NCI-H460 (cell line): ENCODE results near the gene H1-8.

RAMPAGE:
- cytosol, long total RNA, result no peak
- long total RNA, result no peak
- nucleus, long total RNA, result no peak
Measured at GRCh38 chr3:129106084-129107094, 15.2 kb downstream of the RAB43 start.

DNA sequence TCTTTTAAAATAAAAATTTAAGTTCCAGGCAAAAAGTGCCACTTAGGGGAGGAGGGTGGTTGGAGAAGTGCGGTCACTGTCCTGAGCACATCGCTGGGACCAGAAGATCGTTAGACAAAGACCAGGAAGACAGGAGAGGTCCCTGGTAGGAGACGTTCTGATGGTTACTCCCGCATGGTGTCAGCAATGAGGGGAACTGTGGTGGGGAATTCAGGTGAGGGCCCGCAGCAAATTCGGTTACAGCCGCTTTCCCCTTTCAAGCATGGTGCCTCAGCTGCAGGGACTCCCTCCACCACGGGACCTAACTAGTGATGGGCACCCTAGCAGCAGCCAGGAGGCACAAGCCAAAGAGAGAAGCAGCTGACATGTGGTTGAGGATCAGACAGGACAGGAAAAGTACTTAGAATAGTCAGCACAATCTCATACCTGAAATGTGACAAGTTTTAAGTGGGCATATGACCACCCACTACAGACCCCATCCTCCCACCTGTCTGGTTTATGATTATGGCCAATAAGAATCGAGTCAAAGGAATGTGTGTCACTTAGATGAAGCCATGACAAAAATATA is 1.1 kb upstream of the ISY1 start:
RAMPAGE:
- cytosol, long total RNA, result no peak
- long total RNA, result no peak
- nucleus, long total RNA, result no peak

DNA sequence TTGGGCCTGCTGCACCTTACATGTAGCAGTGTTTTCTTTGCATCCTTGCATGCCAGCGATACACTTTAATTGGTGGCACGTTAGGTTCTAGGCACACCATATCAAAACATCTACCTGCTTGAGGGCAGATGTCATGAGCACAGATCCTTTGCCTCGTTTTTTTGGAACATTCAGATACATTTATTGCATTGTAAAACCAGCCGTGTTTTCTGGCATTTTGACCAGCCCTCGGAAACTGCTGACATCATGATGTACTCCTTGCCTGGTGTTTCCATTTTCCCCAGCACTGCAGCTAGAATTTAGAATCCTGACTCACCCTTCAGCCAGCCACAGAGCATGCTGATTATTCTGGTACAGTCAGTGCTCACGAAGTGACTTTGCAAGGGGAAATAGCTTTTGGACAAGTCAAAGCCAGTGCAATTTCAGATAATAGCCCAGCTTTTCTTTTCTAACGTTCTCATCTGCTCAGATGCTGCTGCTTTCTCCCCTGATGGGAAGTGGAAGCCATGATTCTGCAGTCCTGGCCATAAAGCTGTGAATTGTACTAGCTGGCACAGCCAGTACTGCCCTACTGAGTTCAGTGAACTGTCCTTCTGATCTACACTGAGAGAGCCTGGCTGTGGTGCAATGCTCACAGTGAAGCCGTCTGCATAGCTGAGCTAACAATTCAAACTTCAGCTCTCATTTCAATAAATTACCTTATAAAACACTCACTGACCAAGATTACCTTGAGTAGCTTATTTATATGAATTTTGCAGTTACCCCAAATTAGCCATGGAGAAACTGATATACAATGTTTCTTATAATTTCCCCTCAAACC is 12.1 kb upstream of the CNBP start:
RAMPAGE:
- cytosol, long total RNA, result no peak
- long total RNA, result no peak
- nucleus, long total RNA, result no peak

DNA sequence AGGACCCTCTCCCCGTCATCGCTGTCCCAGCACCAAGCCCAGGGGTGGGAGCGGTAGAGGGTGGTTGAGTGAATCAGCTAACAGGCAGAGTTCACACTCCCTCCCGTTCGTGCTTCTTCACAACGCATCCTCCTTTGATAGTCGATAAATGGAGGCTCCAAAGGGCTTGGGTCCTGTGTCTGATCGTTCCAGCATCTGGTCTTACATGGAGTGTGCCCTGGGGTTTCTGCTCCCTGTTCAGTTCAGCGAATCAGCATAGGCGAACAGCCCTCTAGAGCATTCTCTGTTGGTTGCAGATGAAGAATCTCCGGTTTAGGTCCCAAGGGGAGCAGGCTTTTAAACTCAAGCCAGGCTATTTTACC is 785 bp upstream of the HMCES start:
RAMPAGE:
- cytosol, long total RNA, result no peak
- long total RNA, result no peak
- nucleus, long total RNA, result no peak

DNA sequence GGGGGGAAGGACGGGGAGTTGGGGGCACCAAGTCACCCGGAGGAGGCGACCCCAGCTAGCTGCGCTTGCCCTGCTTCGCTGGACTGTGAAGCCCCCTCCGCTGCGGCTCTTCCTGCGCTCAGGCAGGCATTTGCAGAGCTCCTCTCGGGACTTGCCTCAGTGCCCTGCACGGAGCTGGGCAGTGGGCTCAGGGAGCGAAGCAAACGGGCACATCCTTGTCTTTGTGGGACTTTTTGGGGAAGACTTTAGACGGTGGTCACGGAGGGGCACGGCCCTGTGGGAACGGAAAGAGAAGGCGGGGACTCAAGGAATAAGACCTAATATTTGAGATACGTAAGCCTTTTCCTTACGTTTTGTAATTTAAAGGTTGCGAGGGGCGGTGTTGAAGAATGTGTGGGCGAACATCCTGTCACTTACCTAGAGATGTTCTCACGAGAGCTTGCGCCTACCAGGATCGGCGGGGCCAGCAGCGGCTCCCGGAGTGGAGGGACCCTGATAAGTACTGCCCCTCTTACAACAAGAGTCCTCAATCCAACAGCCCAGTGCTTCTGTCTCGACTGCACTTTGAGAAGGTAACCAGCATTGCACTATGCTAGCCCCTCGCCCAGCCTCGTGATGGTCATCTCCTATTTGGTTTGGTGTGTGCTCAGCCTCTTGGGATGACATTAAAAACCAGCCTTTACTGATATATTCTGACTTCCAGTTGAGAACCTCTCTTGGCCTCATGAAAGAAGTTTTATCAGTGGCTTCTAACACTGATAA is 855 bp downstream of the HMCES start:
RAMPAGE:
- cytosol, long total RNA, result no peak
- long total RNA, result no peak
- nucleus, long total RNA, result no peak

RAMPAGE:
- cytosol, long total RNA, result no peak
- long total RNA, result no peak
- nucleus, long total RNA, result no peak
Measured at GRCh38 chr3:129310099-129310535, 6.0 kb downstream of the H1-10 start.

GRCh38 chr3:129313305-129314582 is 2.3 kb downstream of the H1-10 start:
RAMPAGE:
- cytosol, long total RNA, result no peak
- long total RNA, result no peak
- nucleus, long total RNA, result no peak

DNA sequence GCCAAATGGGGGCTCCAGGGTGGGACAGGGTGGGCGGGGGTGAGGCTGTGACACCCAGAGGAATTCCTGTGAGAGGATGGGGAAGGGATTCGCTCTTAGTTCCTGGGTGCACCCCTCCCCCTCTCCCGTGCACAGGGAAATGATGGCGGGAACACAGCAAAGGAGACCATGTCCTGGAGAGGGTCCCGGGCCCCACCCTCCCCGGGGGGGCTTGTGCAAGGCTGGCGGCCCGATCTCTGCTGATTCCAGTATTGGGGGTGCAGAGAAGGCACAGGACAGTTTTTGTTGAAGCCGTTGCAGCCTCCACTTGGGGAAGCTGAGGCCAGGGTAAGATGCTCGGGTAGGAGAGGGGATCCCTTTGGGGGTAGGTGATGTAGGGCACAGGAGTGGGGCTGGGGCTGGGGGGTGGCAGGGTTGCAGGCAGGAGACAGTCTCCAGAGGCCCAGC is 956 bp upstream of the H1-10 start:
RAMPAGE:
- cytosol, long total RNA, result no peak
- long total RNA, result no peak
- nucleus, long total RNA, result no peak

RAMPAGE:
- cytosol, long total RNA, result no peak
- long total RNA, result no peak
- nucleus, long total RNA, result no peak
Measured at GRCh38 chr3:129507326-129507897, 21.0 kb upstream of the RHO start.

GRCh38 chr3:129525268-129525859 is 3.1 kb upstream of the RHO start:
RAMPAGE:
- cytosol, long total RNA, result no peak
- long total RNA, result no peak
- nucleus, long total RNA, result no peak

DNA sequence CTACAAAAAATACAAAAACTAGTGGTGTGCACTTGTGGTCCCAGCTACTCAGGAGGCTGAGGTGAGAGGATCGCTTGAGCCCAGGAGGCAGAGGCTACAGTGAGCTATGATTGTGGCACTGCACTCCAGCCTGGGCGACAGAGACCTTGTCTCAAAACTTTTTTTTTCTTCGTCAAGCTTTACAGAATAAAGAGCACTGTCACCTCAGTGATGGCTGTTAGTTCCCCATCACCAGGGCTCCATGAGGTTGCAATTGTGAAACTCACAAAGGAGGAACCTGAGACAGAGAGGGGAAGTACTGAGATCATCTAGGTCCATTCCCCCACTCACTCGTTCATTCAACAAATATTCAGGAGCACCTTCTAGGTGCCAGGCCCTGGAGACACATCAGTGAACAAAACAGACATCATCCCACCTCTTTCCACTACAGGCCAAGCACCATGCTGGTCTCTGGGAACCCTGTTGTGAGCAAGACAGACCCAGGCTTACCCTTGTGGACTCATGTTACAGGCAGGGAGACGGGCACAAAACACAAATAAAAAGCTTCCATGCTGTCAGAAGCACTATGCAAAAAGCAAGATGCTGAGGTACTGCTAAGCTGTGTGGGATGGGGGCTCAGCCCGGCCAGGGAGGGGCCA is 2.3 kb upstream of the RHO start:
RAMPAGE:
- cytosol, long total RNA, result no peak
- long total RNA, result no peak
- nucleus, long total RNA, result no peak

DNA sequence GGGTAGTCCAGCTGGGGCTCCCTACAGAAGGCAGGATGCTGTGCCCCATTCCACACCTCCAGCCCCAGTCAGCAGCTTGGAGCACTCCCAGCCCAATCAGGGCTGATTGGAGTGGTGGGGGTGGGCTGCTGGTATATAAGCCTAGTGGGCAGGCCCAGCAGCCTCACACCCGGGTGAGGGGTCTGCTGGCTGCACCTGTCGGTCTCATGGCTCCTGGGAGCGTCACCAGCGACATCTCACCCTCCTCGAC is at the start of gene H1-8:
Gene H1-8 (plus strand): TSS at position 163 of the 250 bp plus-strand sequence.
RAMPAGE:
- cytosol, long total RNA, result no peak
- long total RNA, result no peak
- nucleus, long total RNA, result no peak

DNA sequence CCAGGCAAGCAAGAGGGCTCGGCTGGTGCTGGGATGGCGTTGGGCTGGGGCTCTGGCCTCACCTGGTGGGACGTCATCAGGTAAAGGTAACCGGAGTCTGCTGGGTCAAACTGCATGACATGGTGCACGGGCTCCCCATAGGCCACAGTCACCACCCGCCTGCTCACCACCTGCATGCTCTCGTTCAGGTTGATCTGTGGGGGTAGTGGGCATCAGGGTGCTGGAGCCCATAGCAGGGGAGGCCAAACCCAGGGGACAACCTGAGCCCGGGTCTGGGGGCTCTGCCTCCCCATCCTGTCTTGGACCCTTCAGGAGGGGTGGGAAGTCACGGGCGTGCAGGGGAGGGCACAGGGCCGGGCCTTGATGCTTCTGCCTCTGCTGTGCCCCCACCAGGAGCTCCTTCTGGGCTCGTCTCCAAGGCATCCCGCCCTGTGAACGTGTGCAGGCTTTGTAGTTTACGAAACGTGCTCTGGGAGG is 19.9 kb downstream of the PLXND1 start:
RAMPAGE:
- cytosol, long total RNA, result no peak
- long total RNA, result no peak
- nucleus, long total RNA, result no peak

GRCh38 chr3:129593485-129594297 is 12.8 kb downstream of the PLXND1 start:
RAMPAGE:
- cytosol, long total RNA, result no peak
- long total RNA, result no peak
- nucleus, long total RNA, result no peak

DNA sequence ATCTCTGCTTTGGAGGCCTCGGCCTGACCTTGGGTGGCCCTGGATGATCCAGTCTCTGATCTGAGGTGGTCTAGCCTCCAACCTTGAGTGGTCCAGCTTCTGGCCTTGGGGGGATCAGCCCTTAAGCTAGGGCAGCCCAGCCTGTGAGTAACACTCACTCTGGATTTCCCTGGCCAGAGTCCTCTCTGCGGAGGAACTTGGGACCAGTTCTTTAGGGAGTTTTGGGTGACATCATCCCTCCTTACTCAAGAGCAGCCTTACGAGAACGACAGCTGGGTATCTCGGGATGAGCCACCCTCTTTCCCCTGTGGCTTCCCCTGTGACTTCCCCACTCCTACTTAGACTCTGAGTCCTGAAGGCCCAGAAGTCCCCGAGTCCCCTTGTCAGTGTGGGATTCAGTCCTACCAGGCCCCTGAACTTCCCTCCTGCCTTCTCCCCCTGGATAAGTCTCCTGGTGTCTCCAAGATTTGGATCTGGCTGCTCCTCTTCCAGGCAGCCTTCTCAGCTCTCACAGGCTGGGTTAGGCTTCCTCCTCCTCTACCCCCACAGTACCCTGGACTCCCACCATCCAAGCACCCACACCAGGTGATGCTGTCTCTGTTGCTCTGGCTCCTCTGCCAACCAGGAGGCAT is 10.3 kb upstream of the PLXND1 start:
RAMPAGE:
- cytosol, long total RNA, result no peak
- long total RNA, result no peak
- nucleus, long total RNA, result no peak

DNA sequence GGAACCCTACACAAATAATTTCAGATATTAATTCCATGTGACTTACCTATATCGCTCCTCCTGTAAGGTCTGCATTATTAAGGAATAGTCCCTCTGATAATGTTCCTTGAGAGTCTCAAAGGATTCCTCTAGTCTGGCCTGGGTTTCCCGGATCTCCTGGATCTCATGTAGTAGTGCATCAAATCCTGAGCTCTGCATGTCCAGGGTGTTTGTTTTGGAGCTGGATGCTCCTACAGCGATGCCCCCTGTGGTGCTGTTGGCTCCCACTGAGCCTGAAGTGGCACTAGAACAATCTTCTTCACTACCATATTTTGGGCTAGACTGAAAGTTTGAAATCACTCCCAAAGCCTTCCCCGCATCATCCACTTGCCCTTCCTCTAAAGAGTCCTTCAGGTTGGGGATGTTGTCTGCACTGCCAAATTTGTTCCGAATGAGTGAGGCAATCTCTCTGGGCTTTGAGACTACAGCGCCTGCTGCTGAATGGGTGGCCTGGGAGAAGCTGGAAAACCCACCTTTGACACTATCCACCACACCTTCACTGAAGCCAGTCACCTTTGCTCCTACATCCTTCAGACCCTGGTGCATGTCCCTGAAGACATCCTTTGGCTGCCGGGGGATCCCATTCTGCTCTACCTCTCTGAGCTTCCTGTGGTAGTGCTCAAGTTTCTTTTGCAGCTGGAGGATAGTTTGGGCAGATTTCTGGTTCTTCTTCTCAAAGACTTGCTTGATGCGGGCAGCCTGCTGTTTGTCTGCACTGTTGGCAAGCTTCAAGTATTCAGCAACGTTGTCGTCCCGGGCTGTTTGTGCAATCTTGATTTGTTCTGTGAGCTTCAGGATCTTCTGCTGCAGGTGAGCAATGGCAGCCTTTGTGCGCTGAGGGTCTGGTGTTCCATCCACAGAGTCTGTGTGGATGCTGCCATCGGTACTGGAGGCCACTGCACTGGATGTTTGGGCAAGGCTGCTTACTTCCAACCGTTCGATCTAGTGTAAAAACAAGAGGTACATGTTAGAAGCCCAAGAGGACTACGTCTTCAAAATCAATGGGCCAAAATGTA is 64.1 kb upstream of the PLXND1 start:
RAMPAGE:
- cytosol, long total RNA, result no peak
- long total RNA, result no peak
- nucleus, long total RNA, result no peak

RAMPAGE:
- cytosol, long total RNA, result no peak
- long total RNA, result no peak
- nucleus, long total RNA, result no peak
Measured at GRCh38 chr3:129674355-129674790, 67.9 kb upstream of the PLXND1 start.

DNA sequence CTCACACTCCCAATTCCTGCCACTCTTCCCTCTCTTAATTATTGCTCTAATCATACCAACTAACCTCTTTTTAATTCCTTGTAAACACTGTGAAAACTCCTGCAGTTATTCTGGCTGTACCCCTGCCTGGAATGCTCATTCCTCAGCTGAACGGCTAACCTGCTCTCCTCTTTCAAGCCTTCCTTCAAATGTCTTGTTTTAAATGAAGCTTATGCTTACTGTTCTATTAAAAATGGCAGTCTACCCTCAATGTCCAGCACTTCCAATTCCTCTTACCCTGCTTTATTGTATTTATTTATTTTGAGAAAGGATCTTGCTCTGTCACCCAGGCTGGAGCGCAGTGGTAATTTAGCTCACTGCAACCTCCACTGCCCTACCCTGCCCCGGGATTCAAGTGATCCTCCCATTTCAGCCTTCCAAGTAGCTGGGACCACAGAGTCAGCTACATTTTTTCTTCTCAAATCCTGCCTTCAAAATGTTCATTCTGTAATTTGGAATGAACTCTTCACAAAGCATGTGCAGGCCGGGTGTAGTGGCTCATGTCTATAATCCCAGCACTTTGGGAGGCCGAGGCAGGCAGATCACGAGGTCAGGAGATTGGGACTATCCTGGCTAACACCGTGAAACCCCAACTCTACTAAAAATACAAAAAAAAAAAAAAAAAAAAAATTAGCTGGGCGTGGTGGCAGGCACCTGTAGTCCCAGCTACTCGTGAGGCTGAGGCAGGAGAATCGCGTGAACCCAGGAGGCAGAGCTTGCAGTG is 114.8 kb upstream of the PLXND1 start:
RAMPAGE:
- cytosol, long total RNA, result no peak
- long total RNA, result no peak
- nucleus, long total RNA, result no peak

RAMPAGE:
- cytosol, long total RNA, result no peak
- long total RNA, result no peak
- nucleus, long total RNA, result no peak
Measured at GRCh38 chr3:129780621-129781148, 112.8 kb downstream of the TMCC1 start.

DNA sequence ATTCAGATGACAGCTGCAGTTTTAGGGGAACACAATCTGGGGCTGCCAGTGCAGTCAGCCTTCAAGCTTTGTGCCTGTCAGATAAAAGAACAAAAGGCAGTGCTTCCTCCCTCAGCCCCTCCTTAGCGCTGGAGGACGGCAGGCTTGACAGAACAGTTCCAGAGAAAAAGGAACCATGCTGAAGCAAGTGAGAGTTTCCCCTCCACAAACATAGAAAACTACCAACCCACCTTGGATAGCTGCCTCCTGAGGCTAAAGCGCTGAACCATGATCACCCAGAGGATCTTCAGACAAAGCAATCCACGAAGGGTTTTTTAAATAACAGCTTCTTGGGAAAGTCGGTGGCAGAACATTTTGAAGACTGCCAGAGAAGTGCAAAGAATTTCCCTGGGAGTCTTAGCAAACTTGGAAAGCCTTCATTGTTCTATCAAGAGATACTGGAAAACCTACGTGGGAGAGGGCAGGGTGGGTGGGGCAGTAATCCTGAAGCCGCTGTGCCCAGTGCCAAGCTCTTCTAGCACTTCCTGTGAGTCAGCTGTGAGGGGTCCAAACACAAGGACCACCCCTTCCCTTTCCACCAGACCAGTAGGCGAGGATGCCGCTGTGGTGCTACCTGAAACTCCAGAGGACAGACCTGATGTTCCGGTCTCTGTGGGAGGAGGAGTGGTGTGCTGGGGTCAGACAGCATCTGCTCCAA is 99.3 kb downstream of the TMCC1 start:
RAMPAGE:
- cytosol, long total RNA, result no peak
- long total RNA, result no peak
- nucleus, long total RNA, result no peak